ENCODE results near the genes SMIM44, MRPL54 and ZFR2.

GRCh38 chr19:3336543-3337603, 29.5 kb upstream of the NFIC start:
- RRBS, result 14% methylated on average over 2 of the region's 23 CpGs

DNA sequence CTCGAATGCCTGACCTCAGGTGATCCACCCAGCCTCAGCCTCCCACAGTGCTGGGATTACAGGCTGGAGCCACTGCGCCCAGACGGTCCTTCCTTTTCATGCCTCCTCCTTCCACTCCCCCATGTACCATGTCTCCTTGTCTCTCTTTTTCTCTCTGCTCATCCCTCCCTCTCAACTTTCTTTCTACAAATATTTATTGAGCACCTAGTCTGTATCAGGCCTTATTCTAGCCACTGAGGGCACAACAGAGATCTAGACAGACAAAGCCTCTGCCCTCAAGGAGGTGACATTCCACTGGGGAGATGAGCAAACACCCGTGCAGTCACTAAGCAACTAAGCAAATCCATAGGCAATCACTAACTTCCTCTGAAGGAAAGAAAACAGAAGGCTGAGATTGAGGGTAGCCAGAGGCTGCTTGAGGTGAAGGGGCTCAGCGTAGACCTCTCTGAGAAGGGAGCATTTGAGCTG, 35.9 kb downstream of the NFIC start:
- RRBS, result no CpG with 5 or more reads among the region's 5 CpGs

DNA sequence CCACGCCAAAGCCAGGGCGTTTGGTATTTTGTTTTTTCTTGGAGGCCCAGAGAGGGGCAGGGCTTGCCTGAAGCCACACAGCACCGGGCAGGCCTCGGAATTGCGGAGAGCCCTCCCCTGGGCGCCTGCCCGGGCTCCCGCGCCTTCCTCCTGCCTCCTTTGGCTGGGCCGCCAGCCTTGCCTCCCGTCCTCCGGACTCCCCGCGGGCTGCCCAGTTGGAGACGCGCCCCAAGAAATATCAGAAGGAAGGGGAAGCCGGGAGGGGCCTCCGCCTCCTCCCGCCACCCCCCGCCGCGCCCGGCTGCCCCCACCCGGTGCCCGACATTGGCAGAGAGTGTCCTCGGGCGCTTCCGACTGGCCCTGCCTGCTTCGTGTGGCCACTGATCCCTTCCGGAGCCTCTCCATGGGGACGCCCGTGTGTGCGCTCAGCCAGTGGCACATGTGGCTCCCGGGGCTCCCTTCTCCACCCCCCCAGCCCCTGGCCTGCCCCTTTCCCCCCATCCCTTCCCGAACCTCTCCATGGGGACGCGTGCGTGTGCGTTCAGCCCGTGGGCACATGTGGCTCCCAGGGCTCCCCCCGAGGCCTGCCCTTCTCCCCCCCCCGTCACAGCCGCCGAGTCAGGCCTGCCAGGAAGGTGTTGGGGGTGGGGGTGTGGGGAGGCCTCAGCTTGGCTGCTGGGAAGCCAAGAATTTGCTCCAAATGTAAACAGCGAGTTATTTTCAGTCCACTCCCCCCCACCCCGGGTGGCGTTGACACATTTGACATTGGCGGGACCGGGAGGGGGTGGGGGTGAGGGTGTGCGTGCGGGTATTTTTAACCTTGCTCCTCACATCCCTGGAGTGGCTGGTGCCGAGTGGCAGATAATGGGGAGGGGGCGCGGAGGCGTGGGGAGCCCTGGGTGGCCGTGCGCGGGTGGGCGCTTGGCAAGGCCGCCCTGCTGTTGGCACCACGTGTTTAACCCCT, 37.4 kb downstream of the NFIC start:
- RRBS, result 5% methylated on average over 31 of the region's 61 CpGs

GRCh38 chr19:3411343-3412360, 45.3 kb downstream of the NFIC start:
- RRBS, result 61% methylated on average over 5 of the region's 28 CpGs

DNA sequence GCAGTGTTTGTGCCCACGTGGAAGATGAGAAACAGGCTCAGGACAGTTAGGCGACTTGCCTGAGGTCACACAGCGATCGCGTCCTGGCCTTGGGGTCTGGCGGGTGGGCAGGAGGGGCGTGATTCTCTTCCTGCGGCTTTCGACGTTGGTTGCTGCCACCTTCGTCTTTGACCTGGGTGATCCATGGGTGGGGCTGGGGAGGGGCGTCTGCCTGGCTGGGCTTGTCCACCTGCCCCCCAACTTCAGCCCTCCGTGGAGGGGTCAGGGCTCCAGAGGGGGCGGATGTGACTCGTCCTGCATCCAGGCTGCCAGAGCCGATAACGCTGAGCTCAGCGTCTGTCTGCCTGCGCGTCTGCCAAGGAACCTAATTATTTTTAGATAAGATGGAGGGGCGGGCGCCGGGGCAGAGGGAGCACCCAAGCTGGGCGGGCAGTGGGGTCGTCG, 57.0 kb downstream of the SMIM24 start:
- RRBS, result 32% methylated on average over 2 of the region's 26 CpGs

GRCh38 chr19:3482812-3483816, at the start of gene SMIM44:
Gene SMIM44, minus strand, starts transcription at chr19:3483441.
- RRBS, result 32% methylated on average over 27 of the region's 62 CpGs

DNA sequence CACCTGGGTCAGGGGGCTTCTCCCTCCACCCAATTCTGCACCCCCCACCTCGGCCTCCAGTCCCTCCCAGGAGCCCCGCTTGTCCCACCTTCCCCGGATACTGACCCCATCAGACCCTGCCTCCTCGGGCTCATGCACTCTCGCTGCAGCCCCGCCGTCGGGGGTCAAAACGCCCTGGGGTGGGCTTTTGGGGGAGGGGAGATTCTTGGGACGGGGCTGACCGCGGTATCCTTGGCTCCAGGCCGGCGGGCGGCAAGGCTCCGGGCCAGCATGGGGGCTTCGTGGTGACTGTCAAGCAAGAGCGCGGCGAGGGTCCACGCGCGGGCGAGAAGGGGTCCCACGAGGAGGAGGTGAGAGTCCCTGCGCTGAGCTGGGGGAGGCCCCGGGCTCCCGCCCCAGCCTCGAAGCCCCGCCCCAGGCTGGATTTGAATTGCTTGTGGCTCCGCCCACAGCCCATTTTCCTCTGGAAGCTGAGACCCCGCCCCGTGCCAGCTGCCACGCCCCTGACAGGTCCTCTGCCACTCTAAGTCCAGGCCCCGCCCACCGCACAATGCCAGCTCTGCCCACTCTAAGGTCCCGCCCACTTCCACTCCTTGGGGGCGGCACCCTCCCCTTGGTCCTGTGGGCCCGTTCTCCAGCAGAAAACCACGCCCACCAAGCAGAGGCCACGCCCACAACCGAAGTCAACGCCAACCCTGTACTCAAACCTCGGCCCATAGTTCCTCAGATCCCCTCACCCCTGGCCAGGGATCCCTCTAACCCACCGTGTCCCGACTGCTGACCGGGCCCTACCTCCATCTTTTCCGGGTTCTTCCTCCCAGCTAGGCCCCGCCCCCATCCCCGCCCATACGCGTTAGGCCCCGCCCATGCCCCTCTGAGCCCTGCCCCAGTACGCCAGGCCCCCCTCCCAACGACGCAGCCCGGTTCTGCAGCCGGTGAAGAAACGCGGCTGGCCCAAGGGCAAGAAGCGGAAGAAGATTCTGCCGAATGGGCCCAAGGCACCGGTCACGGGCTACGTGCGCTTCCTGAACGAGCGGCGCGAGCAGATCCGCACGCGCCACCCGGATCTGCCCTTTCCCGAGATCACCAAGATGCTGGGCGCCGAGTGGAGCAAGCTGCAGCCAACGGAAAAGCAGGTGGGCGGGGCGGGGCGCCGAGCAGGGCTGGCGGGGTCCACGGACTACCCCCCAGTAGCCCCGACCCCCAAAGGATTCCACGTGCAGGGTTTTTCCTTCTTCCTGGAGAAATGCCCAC, 1.1 kb downstream of the HMG20B start:
- RRBS, result 67% methylated on average over 29 of the region's 86 CpGs

DNA sequence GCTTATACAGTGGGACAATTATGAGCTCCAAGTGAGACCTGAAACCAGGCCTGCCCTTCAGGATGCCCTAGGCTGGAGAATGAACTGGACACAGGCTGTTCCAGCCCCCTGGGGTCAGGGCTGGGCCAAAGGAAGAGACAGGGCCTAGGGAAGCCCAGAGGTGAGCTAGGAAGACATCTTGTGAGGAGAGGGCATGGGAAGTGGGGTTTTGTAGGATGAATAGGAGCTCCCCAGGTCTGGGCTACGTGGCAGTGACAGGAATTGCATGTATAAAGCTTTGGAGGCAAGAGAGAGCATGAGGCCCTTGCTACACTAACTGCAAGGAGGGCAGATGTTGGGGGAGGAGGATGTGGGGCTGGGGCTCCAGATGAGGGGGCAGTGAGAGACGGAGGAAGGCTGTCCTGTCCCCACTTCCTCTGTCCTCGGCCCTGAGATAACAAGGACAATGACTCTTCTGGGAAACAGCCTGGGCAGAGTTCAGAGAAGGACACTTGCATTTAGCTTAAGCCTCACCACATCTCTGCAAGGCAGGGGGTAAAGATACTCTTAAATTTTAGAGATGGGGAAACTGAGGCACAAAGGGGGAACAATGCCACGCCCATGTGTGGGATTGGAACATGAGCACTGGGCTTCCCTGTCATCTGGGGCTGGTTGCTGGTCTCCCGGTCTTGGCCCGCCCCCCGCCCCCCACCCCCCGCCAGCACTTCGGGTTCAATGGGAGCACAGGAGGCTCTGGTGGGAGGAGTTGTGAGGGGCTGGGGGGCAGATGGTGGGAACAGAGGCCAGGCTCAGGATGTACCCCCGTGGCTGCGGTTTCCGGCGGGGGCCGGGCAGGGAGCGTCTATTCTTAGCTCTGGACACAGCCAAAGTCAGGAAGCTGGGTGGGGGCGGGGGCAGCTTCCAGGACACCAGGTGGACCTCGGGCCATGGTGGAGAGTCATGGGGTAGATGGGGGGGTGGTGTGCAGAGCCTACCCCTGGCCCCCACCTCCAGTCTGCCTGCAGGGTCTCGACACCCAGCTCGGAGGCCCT, 1.7 kb upstream of the TBXA2R start:
- RRBS, result no CpG with 5 or more reads among the region's 19 CpGs

DNA sequence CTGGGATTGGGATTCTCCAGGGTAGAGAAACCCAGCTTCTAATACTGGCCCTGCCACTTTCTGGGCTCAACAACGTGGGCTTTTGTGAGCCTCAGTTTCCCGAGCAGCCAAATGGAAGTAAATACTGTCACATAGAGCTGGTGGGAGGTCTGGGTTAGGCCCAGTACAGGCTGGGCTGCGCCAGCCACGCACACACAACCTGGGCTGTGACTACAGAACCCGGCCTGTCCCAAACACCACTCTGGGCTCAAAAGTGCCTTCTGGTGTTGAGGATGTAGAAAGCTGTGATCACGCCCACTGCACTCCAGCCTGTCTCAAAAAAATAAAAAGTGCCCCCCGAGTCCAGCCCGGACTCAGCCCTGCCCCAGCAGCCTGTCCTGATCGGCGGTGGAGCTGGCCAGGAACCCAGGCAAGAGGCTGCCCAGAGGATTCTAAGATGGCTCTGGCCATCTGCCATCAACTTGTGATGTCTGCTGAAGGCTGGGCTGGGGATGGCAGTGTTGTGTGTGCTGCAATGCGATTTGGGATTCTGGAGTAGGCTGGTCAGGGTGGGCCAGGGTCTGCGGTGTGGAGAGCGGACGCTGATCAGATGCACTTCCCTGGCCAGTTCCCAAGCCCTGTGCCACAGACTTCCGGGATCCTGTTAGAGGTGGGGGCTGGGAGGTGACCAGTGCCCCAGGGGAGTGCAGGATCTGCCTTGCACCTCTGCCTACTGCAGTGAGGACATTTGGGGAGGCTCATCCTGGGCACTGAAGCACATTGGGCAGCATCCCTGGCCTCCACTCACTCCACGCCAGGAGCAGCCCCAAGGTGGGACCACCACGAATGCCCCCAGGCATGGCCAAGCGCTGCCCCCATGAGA, 3.0 kb upstream of the TBXA2R start:
- RRBS, result no CpG with 5 or more reads among the region's 18 CpGs

DNA sequence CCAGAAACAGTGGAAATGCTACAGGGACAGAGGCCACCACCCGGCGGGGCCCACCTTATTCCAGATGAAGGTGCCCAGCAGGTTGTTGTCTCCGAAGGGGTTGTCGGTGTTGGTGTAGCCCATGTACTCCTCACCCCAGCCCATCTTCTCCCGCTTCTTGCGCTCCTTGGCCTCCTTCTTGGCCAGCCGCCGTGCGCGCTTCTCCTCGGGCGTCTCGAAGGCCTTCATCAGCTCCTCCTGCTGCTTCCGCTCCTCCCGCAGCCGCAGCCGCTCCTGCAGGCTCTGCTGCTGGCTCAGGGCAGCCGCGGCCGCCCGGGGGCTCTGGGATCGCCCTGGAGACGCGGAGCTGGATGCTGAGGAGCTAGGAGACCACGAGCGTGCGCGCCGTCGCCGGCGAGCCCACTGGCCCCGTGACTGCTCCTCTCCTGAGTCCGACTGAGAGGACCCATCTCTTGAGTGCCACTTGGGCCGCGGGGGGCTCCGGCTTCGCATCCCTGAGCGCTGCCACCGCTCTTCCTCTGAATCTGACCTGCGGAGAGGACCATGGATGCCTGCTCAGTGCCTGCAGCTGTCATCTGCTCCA, 2.9 kb downstream of the CACTIN start:
- RRBS, result 91% methylated on average over 16 of the region's 41 CpGs

- RRBS, result 2% methylated on average over 12 of the region's 28 CpGs
Observed at GRCh38 chr19:3626068-3626562, 475 bp downstream of the CACTIN start.

GRCh38 chr19:3721414-3722029, 13.3 kb downstream of the TJP3 start:
- RRBS, result 2% methylated on average over 6 of the region's 36 CpGs

GRCh38 chr19:3762340-3763276, at the start of gene MRPL54:
Gene MRPL54, plus strand, starts transcription at chr19:3762682.
- RRBS, result 1% methylated on average over 10 of the region's 45 CpGs

GRCh38 chr19:3868259-3869490, at the start of gene ZFR2:
Gene ZFR2, minus strand, starts transcription at chr19:3869038.
- RRBS, result 16% methylated on average over 13 of the region's 86 CpGs

GRCh38 chr19:3881435-3882204, 1.1 kb downstream of the ATCAY start:
- RRBS, result no CpG with 5 or more reads among the region's 25 CpGs

- RRBS, result no CpG with 5 or more reads among the region's 10 CpGs
Observed at GRCh38 chr19:3931039-3931614, 1.7 kb upstream of the NMRK2 start.

DNA sequence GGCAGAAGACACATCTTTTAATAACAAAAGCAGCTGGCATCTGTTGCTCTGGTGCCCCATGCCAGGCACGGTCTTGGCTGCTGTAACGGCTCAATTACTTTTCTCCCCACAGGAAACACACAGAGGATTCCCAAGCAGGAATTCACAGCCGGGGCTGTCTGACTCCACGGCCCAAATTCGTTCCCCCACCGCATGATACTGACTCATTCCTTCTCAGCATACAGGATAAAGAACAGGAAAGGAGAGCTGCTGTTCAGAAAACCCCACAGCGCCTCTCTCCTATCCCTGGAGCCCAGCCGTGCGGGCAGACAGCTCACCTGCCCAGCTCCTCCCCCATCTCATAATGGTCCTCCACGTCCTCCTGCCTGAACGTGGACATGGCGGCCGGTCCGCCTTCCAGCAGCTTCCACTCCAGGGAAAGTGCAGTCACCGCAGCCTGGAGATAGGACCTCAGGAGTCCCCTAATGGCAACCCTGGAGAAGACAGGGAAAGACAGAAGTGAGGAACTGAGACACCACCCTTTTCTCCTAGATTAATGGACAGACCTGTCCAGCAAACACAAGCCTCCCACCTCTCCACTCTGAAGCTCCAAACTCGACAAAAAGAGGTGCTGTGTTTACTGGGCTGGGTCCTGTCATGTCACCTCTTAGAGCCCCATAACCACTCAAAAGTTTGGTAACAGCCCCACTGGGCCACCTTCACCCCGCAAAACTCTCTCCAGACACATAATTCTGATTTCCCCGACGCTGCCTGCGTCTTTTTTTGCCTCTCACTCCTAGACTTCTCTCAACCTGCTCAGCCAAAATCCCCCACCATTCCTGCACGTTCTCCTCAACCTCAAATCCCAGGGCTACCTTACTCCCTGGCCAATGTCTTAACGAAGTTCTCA, 1.3 kb downstream of the DAPK3 start:
- RRBS, result no CpG with 5 or more reads among the region's 22 CpGs

DNA sequence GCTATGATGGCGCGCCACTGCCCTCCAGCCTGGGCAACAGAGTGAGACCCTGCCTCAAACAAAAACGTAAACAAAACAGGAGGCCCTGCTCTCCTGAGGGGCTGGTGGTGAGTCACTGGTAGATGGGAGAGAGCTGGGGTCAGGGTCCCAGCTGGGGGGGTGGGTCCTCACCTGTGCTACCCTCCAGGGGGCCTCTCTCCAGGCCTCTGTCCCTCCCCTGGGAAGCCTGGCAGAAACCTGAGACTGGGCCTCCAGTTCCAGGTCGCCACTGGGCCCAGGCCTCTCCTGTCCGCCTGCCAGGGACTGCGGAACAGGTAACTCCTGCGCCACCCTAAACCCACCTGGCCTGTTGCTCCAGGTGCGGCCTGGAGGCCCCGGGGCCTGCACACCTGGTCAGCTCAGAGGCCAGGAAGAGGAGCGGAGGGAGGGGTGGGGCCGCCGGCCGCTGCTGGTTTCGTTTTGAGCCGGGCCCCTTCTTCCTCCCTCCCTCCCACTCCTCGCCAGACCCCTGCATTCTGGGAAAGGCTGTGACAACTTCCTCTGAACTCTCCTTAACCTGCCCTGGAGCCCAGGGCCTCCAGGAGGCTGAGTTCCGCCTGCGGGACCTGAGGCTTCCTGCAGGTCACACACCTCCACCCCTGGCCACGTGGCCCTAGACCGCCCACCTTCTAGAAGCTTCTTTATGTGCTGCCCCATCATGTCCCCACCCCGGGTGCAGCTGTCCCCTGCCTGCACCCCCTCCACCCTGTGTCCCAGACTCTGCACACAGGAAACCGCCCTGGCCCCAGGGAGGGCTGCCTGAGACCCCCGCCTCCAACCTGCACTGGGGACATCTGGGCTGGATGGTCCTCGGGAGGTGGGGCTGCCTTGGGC, 17.4 kb upstream of the ZBTB7A start:
- RRBS, result 24% methylated on average over 4 of the region's 24 CpGs

DNA sequence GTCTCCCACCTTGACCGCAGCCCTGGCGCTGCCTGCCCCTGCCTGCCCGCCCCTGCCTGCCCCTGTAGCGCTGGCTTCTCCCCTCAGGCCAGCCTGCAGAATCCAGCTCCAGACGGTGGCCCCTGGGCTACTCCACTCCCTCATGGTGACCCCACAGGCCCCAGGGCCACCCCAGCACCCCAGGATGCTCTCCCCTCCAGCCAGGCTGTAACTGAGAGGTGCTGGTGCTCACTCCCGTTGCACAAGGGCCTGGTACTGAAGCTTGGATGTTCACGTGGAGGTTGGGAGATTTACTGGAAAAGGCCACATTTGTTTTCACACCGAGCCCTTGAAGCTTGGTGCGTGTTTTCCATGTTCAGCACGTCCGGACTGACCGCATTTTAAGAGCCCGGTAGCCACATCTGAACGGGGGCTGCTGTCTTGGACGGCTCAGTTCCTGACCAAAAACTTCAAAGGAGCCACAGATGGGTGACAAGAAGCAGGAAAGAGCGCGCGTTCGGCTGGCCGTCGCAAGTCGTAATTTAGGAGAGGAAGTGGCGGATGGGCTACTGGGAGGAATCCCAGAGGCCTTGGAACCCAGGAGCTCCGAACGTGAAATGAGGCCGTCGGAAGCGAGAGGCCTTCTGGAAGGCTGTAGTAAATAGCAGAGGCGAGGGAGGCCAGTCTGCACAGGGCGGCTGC, 11.2 kb downstream of the MAP2K2 start:
- RRBS, result no CpG with 5 or more reads among the region's 30 CpGs

DNA sequence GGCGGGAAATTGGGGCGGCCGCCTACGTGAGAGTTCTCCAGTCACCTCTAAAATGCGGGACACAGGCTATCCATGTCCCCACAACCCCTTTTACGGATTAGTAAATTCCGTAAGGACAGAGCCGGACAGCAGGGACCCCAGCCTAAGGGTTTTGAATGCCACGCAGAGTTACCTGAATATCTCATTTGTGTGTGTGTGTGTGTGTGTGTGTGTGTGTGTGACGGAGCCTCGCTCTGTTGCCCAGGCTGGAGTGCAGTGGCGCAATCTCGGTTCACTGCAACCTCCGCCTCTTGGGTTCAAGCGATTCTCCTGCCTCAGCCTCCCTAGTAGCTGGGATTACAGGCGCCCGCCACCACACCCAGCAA, 273 bp downstream of the ANKRD24 start:
- RRBS, result 3% methylated on average over 7 of the region's 17 CpGs